Measurements from ENCODE around the genes ZMYND11 and IDI1.

DNA sequence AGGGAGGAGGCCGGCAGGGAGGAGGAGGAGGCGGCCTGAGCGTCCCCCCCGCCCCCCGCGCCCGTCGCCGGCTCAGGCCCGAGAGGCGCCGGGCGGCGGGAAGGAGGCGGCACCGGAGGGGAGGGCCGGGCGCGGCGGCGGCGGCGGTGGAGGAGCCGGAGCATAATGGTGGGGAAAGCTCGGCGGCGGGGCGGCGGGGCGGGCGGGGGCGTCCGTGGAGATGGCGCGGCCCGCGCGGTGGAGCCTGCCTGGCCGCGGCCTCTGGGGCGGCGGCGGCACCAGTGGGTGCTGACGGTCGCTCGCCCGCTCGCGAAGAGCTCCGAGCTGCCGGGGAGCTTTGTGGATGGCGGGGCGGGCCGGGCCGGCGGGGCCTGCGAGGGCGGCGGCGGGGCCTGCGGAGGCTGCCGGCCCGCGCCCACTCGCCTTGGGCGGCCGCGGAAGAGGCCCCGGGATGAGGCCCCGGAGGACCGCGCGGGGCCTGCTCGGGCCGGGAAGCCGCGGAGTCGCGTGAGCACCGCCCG, at the start of gene ZMYND11:
TSS of gene ZMYND11 (plus strand) at position 64 of the 521 bp plus-strand sequence.
- PRO-cap, 2 experiments, result peak in 2 of 2 experiments; most common plus-strand start position 75 of the sequence (in 1)

GRCh38 chr10:323714-324344, 188.6 kb downstream of the ZMYND11 start:
- PRO-cap, 2 experiments, result no peak in any of the 2 experiments

DNA sequence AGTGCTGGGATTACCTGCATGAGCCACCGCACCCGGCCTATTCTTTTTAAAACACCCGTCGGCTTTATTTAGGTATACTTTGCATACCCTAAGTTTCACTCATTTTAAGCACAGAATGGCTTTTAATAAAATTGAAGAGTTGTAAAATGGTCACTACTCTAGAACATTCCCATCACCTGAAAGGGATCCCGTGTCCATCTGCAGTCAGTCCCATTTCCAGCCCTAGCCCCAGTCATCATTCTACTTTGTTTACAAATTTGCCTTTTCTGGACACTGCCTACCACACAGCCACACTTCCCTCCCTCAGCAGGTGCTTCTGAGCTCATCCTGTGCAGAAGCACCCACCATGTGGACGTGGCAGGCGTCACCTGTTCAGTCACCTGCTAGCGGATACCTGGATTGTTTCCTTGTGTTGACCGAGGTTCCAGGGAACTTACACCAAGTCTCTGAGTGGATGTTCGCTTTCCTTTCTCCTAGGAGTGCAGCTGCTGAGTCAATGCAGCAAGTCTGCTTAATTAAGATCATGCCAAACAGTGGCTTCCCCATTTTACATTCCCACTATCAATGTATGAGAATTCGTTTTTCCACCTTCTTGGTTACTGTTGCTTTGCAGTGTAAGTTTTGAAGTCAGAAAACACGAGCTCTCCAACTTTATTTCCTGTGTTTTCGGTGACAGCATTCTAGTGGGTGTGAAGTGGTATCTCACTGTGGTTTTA, 198.1 kb downstream of the ZMYND11 start:
- PRO-cap, 2 experiments, result no peak in any of the 2 experiments

DNA sequence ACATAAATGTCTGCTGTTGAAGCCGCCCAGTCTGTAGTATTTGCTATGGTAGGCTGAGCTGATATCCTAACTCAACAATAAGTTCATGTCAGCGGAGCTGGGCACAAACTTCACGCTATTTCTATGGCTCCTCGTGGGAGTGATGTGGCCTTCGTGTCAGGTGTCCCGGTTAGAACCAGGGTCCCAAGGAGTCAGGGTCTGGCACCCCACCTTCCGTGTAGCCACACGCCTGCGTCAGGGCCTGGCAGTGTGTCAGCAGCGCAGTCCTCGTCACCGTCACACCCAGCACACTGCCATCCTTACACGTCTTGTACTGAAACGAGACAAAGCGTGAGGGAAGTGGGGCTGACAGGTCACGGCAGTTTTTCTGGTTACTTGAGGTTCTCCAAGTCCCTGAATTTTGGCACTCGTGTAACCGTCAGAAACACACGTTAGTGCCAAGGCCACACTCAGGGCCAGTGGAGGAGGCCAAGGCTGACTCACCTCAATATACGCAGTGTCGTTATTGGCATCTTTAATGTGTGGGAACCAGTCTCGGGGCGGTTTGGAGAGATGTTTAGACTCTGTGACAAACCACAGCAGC, 254.6 kb downstream of the ZMYND11 start:
- PRO-cap, 2 experiments, result no peak in any of the 2 experiments

DNA sequence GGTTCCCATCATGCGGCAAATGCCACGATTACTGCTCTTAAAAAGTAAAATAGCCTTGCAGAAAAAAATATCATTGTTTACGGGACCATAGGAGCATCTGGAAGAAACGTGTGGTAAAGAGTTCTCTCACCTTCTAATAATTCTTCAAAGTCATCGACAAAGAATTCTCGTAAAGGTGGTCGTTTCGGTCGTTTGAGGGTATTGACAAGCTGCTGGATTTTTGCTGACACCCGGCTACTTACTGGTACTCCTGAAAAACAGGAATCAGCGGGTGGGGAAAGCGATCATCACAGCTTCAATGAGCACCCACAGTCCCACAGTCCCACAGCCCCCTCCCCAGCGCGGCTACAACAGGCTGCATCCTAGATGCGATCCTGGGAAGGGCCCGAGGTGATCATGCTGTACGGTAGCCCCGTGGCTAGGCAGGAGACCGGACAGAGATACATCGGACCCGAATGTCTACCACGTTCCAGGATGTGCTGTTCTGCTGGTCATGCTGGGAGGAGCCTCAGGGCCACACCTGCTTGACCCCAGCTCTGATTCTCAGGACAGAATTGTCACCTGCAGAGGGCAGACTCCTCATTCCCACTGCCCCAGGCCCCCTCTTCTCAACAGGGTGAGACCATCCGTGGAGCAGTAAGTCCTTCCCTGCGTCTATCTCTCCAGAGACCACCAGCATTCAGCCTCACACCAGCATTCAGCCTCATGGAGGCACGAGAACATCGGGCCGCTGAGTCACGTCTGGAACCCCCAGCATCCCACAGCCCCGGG, 273.6 kb downstream of the DIP2C start:
- PRO-cap, 2 experiments, result no peak in any of the 2 experiments

DNA sequence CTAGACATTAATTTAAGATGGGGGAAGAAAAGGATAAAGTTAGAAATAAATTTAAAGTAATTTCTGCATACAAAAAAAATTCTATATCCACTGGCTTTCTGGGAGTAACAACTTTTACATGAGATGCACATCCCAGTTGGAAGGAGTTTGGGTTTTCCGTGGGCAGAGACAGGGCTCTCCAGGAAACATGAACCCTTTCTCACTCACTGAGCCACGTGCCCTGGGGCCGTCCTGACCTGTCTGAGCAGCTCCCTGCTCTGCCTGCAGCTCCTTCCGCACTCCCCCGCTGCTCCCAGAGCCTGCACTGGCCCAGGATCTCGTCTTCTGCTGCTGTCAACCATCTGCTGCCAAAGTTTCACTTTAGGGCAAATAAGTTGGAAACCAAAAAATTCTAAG, 169.1 kb downstream of the DIP2C start:
- PRO-cap, 2 experiments, result no peak in any of the 2 experiments

GRCh38 chr10:605089-605365, 84.4 kb downstream of the DIP2C start:
- PRO-cap, 2 experiments, result no peak in any of the 2 experiments

DNA sequence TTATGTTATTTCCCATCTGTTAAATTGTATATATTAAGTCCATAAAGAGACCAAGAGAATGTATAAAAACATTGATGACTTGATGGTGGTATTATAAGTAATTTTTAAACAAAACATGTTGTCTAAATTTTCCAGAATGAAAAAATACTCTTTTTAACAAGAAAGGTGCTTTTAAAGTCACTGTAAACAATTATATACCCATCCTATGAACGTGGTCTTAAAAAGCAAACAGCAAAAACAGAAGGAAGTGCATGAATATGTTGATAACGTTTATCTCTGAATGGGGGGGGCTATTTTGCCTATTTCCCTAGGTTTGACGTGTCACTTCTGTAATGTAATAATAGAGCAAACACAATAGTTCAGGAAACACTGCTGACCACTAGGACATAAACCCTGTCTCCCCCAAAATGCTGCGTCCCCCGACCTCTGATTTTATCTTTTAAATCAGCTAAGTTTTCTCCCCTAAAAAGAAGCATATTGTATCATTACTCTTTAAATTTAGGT, 43.9 kb downstream of the DIP2C start:
- PRO-cap, 2 experiments, result no peak in any of the 2 experiments

- PRO-cap, 2 experiments, result no peak in any of the 2 experiments
Observed at GRCh38 chr10:654005-654864, 35.2 kb downstream of the DIP2C start.

DNA sequence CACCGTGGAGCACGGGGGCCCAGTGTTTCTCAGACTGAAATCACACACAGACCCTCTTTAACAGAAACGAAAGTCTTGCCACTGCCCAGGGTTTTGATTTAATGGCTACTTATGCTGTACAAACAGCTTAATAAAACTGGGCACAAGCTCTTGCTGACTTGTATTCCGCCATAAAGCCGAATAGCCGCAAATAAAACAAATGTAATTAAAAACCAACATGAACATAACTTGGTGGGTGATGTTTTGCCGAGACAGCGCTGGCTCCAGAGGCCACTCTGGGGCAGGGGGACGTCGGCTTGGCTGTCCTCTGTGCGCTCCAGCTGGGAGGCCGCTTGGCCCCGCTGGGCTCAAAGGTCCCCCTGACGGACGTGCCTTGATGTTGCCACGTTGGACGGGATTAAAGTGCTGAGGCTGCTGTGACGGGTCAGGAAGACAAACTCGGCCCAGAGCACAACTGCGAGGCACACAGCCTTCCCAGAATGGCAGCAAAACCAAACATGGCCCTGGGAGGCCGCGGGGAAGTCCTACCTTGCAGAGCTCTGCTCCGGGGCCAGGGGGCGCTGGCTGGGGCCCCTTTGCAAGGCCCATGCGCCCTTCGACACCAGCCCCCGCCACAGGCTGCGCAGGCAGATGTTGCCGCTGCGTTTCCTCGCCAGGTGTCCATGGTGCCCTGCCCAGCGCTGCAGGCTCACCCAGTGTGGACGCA, 99.3 kb upstream of the DIP2C start:
- PRO-cap, 2 experiments, result peak in 1 of 2 experiments; most common plus-strand start position 400 of the sequence (in 1)

DNA sequence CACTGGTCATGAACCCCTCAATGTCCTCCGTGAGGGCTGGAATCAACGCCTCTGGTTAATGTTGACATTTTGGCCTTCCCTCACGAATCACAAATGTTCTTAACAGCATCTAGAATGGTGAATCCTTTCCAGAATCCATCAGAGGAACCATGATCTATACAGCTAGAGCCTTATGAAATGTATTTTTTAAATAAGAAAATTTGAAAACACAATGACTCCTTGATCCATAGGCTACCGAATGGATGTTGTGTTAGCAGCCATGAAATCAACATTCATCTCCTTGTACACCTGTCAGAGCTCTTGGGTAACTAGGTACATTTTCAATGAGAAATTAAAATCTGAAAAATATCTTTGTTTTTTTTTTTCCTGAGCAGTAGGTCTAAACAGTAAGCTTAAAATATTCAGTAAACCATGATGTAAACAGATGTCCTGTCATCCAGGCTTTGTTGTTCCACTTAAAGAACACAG, 77.2 kb downstream of the LARP4B start:
- PRO-cap, 2 experiments, result no peak in any of the 2 experiments

DNA sequence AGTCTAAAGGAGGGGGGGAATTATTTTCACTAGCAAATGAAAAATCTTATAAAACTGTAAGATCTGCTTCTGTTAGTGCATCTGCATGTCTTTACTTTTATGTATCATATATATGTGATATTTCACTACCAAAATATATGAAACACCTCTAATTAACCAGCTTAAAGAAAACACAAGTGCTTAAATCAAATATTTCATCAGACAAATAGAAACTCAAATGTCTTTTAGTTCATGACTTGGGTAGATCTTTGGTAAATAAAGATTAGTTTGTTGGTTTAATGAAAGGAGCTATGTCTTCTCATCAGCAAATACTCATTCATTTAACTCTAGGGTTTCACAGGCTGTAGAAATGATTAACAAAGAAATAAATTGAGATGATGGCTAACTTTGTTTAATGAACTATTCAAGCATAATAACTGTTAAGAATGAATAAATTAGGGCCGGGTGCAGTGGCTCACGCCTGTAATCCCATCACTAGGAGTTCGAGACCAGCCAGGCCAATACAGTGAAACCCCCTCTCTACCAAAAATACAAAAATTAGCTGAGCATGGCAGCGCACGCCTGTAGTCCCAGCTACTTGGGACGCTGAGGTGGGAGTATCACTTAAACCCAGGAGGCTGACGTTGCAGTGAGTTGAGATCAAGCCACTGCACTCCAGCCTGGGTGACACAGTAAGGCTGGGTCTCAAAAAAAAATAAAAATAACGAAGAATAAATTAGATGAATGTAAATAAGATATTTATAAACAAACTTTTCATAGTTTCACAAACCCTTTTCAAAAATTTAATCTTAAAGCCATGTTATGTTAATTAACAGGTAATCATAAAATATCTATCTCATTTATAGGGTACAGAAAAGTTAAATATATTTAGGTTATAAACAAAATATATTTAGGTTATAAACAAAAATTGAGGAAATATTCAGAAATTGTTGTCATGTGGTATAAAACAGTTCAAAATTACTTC, 18.0 kb downstream of the LARP4B start:
- PRO-cap, 2 experiments, result no peak in any of the 2 experiments

- PRO-cap, 2 experiments, result peak in 2 of 2 experiments; most common plus-strand start chr10:932031 (in 1)
Observed at GRCh38 chr10:931914-932188, 346 bp upstream of the LARP4B start.

DNA sequence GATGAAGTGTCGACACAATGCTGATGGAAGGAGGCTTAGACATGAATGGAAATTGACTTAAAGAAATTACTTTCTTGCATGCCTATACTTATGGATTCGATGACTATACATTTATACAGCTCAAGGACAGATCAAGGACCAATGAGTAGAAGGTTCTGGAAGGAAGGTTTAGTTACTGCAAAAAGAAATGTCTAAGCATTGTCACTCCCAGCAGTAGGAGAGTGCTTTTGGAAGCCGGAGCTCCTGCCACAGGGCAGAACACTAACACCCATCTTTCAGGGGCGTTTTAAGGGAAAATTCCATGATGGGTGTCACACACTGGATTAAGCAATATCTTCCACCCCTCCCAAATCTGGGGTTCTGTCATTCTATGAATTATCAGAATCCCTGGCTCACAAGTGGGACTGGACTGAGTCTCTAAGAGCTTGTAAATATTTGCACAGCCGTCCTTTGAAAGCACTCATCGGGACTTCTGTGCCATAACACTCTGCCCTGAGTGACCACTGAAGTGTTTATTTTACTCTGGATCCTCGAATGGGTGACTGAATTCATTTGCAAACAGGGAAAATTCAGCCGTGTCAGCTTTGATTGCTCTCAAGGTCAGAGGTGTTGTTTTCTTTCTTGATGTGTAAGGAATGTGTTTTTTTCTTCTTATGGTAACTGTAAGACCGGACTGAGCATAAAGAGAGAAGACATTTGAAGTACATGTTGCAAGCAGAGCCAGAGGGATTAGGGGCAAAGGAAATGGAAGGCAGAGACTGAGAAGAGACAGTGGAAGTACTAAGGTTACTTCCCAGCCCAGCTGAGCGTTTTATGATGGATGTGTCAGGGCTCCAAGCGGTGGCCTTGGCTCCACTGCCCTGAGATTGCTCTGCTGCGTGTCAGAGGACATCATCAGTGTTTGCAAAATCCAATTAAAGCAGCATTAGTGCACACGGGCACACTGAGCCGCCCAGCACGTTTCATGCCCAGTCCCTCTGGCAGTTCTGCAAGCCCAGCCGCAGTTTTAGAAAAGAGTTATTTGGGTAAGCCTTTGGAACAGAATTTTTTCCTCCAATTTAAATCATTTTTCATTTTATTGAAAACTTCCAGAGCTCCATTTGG, 17.8 kb upstream of the GTPBP4 start:
- PRO-cap, 2 experiments, result no peak in any of the 2 experiments

GRCh38 chr10:1043354-1044251, 5.3 kb downstream of the IDI1 start:
- PRO-cap, 2 experiments, result peak in 2 of 2 experiments; most common plus-strand start chr10:1043650 (in 2)

DNA sequence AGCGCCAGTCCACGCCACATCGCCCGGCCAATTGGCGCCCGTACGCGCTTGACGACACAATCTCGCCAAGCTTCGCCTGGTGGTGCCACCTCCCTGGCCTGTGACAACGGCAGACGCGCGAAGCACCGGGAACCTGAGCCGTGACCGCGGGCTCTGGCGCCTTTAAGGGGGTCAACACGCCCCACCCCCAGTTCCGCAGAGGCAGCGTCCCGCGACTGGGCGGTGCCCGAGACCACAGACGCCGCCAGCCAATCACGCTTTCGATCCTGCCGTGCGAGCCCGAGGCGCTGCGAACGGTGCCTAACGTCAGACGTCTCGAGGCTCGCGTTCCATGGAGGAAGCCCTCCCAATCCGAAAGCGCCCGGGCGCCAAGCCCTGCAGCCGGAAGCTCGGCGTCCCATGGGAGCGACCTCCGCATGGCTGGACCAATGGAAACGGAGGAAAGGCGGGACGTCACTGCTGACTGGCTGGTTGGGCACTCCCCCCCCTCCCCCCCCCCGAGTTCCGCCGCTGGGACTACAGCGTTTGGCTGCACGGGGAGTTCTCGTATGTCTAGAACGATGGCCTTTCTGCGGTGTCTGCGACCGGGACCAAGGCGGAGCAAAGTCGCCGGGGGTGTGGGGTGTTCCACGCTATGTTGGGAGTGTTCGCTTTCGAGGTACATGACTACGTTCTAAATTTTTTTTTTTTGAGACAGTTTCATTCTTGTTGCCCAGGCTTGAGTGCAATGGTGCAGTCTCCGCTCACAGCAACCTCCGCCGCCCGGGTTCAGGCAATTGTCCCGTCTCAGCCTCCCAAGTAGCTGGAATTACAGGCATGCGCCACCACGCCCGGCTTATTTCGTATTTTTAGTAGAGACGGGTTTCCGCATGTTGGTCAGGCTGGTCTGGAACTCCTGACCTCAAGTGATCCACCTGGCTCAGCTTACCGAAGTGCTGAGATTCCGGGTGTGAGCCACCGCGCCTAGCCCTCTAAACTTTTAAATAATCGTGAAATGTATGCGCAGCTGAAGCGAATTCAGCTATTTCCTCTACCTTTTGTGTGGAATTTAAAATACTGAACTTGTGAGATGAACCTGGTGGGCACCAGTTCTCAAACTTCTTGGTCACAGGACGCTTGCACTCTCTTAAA, at the start of gene IDI1:
TSS of gene IDI1 (minus strand) at position 136 of the 1,131 bp plus-strand sequence.
- PRO-cap, 2 experiments, result peak in 2 of 2 experiments; most common plus-strand start position 112 of the sequence (in 2); most common minus-strand start position 372 of the sequence (in 2)

- PRO-cap, 2 experiments, result no peak in any of the 2 experiments
Observed at GRCh38 chr10:1135311-1135661, 79.1 kb downstream of the WDR37 start.

- PRO-cap, 2 experiments, result no peak in any of the 2 experiments
Observed at GRCh38 chr10:1289676-1290028, 233.5 kb downstream of the WDR37 start.

- PRO-cap, 2 experiments, result no peak in any of the 2 experiments
Observed at GRCh38 chr10:1297647-1298053, 241.5 kb downstream of the WDR37 start.

- PRO-cap, 2 experiments, result no peak in any of the 2 experiments
Observed at GRCh38 chr10:3104465-3105145, 37.3 kb downstream of the PFKP start.